Occipital lobe (tissue), 2 donors: ENCODE measurements around a stretch of chr15.

DNA sequence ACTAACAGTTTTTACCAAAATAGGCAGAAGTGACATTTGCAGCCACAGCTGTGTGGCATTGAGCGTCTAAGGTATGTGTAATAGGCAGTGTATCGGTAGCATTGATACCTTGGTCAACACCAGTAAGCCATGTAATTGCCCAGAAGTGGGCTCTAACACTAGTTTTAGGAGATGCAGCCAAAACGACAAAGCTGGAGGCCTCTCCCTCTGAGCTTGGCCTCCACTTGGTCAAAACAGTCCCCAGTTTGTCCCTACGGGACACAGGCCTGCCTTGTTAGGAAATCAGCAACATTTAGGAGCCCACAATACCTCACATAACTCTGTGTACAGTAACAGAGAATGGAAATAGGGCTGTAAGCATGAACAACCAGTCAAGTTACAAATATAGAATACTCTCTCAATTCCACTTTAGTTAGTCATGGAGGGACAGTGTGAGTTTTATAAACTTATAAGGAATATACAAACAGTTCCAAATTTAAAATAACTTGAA lies 129.6 kb downstream of the PGPEP1L start:
- RAMPAGE, long total RNA, result no peak

DNA sequence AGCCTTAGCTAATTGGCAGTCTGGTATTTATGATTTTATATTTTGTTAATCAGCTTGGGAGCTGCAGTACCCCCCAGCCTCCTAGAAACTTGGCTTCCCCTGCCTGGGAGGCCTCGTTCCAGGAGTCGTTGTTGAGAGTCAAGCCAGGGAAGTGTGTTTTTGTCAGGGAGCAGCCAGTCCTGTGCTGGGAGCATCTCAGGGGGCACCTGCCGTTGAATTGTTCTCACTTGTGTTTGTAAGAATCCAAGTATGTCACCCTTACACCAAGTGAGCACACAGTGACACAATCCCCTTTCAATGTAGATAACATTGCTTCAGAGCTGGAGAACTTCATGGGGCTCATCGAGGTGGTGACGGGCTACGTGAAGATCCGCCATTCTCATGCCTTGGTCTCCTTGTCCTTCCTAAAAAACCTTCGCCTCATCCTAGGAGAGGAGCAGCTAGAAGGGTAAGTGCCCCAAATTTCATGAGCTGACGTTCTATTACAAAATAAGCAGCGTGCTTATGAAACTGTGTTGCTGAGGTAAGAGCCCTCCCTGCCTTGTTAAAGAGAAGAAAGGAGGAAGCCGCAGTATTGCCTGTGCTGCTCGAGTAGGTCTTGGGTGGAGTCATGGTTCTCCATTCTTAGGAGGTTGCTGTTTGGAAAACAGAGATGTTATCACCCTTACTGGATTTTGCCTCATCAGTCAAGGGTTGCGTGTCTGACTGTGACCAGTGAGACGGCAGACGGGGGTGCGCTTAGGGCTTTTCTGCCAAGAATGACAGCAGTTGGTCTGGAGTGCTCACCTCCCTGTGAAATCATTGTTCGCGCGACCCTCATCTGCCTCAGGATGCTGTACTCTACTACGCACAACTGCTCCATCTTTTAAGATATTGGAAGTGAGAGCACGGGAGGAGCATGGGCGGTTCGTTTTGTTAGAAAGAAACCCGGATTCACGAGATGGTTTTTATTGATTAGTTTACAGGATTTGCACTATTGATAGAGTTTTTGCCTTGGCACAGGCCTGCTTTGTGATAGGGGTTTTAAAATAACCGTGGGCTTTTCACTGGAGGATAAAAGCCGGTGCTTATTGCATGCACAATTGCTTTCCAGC lies 108.1 kb downstream of the PGPEP1L start:
- RAMPAGE, long total RNA, result no peak

DNA sequence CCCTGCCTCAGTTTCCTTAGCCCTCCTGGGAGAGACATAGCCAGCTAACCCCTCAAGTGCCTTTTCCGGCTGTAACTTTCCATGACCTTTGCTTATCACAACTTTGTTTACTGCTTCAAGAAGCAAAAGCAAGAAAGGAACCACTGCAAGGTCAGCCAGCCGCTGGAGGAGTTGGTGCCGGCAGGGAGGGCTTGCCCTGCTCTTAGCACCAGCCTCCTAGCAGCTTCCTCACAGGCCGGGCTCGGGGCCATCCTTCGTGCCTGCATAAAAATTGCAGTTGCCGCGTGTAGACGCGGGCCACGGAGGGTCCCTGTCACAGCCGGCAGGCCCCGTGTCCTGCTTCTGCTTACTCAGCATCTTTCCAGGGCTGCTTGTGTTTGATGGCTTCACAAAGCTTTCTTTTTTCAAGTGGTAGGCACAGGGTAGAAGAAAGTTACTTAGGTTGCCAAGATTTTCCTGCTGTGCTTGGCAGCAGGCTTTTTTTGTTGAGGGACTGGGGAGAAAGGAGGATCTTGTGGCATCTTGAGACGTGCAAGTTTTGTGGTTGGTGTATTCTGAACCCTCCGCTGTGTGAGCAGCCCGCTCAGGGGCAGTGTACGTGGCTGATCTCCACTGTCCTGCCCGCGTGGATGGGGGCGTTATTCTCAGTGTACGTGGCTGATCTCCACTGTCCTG lies 84.4 kb downstream of the PGPEP1L start:
- RAMPAGE, long total RNA, result no peak

- RAMPAGE, long total RNA, result no peak
These were observed 68.4 kb downstream of the PGPEP1L start for GRCh38 chr15:98939069-98939618.

GRCh38 chr15:98953981-98954902 lies 53.4 kb downstream of the PGPEP1L start:
- RAMPAGE, long total RNA, result no peak

GRCh38 chr15:98959186-98959889 lies 48.3 kb downstream of the PGPEP1L start:
- RAMPAGE, long total RNA, result no peak

DNA sequence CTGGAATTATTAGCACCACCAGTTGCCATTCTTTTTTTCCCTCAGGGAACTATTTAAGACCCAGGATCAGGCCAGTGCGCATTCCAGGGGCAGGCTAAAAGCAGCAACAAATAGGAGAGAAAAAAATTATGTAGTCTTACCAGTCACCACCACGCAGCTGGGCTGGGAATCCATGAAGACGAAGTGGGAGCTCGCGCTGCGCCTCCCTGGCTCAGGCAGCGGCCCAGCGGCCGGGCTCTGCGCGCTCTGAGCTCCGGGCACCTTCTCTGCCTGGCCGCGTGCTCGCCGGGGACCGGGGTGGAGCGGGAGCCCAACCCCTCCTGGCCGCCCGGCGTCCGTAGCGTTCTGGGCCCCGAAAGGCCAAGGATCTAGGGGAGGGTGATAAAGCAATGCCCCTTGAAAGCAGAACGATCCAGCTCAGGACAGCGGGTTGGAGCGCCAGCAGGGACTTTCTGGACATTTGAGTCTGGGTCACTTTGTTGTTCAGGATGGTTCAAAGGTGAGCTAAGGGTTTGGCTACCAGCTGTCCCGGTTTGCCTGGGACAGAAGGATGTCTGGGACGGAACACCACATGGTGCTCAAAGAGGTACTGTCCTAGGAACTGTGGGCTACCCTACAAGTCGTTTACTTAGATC lies 2.2 kb downstream of the PGPEP1L start:
- RAMPAGE, long total RNA, result no peak

DNA sequence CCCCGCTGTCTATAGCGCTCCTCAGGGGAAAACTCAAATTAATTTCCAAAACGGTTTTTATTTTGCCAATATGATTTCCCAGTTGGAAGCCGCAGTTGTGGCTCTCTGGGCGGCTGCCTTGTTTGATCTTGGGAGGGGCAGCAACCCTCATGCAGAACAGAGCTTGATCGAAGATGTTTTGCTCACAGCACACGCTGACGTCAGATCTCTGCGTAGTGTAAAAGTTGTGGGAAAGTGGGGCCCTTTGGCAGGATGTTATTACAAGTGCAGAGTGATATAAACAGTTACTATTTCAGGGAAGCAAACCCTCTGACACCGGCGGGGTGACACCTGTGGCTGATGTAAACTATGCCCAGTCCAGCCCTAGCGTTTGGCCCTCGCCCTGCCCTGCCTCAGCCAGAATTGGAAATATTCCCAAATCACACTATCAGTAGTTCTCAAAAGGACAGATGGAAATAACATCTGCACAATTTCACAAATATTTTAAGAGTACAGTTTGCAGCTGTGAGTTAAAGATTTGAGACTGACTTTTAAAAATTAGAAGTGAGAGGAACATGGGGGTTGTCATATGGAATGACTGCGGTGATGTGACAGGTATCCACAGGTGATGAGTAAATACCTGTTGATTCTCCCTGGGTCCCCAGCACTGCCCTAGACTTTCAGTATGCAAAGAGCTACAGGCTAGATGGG lies 1.7 kb downstream of the SYNM start:
- RAMPAGE, long total RNA, result no peak

GRCh38 chr15:99115144-99115365 lies 10.2 kb downstream of the SYNM start:
- RAMPAGE, long total RNA, result no peak

- RAMPAGE, long total RNA, result no peak
These were observed 15.4 kb downstream of the SYNM start for GRCh38 chr15:99120265-99120754.

GRCh38 chr15:99127730-99127976 lies 22.8 kb downstream of the SYNM start:
- RAMPAGE, long total RNA, result no peak

DNA sequence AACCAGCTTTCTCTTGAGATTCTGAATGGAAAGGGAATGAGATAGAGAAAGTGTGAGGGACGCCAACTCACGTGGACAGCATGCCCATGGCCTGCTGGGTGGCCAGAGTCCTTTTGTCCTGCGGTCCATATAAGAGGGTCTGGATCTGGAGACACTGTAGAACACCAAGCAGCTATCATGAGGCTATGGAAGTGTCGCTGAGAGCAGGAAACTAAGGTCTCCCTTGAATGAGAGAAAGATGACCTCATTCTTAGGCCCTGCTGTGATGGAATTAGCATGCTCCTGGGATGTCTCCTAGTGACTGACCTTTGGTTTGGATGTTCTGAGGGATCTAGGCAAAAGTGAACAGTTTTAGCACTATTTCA lies 34.3 kb downstream of the SYNM start:
- RAMPAGE, long total RNA, result no peak

GRCh38 chr15:99212475-99212967 lies 36.9 kb downstream of the TTC23 start:
- RAMPAGE, long total RNA, result no peak

GRCh38 chr15:99257222-99257927 lies 6.1 kb downstream of the LRRC28 start:
- RAMPAGE, long total RNA, result no peak

DNA sequence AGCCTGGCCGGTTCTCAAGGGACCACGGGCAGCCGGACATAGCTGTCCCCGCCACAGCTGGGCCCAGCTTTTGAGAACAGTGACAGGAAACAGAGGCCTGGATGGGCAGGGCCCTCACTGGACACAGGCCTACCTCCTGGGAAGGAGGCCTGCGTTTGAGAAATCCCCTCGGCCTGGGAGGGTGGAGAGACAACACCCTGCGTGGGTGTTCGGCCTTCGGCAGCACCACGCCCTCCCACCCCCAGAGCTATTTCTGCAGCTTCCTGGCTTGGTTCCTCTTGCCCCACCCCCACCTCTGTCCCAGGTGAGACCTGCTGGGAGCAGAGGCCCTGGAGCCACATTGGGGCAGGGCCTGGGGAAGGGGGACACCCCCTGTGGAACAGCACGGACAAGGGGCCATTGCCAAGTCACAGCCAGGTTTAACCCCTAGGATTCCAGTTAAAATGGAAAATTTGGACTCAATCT lies 132.4 kb upstream of the MEF2A start:
- RAMPAGE, long total RNA, result no peak

DNA sequence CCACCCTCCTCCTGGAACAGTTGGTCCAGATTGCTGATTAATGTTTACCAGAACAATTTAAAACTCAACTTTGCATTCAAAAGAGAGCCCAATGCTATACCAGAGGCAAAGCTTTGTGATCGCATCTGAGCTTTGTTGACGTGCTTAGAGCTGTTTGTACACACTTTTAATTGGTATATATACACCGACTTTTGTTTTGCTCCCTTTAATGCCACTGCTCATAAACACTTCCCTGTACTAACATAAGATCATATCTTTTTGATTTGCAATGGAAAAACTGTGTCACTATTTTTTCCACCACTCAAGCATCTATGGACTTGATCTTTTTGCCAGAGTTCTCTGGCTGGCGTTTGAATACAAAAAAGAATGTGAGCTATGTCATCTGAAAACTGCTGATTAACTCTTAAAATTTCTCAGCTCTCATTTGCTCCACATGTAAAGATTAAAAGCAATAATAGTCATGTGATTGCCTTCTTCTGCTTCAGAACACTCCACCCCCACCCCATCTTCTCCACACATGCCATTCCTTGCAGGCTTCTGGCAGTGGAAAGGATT lies 123.6 kb upstream of the MEF2A start:
- RAMPAGE, long total RNA, result no peak

GRCh38 chr15:99592073-99592941 lies 26.5 kb downstream of the MEF2A start:
- RAMPAGE, long total RNA, result no peak

DNA sequence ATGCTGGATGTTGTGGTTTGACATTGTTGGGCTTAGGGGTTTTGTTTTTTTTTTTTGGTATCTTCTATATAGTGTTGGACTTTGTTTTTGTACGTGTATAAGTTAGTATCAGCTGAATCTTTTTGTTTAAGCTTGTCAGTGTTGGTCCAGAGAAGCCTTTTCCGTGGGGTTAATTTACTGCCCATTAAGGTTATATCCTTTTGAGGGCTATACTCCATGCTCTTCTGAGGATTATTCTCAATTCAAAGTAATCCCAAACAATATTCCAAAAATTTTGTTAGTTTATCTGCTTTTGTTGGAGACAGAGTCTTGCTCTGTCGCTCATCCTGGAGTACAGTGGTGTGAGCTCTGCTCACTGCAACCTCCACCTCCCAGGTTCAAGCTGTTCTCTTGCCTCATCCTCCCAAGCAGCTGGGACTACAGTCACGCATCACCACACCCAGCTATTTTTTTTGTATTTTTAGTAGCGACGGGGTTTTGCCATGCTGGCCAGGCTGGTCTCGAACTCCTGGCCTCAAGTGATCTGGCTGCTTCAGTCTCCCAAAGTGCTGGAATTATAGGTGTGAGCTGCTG lies 39.0 kb downstream of the MEF2A start:
- RAMPAGE, long total RNA, result no peak

- RAMPAGE, long total RNA, result no peak
These were observed 35.5 kb downstream of the LYSMD4 start for GRCh38 chr15:99697799-99698066.

DNA sequence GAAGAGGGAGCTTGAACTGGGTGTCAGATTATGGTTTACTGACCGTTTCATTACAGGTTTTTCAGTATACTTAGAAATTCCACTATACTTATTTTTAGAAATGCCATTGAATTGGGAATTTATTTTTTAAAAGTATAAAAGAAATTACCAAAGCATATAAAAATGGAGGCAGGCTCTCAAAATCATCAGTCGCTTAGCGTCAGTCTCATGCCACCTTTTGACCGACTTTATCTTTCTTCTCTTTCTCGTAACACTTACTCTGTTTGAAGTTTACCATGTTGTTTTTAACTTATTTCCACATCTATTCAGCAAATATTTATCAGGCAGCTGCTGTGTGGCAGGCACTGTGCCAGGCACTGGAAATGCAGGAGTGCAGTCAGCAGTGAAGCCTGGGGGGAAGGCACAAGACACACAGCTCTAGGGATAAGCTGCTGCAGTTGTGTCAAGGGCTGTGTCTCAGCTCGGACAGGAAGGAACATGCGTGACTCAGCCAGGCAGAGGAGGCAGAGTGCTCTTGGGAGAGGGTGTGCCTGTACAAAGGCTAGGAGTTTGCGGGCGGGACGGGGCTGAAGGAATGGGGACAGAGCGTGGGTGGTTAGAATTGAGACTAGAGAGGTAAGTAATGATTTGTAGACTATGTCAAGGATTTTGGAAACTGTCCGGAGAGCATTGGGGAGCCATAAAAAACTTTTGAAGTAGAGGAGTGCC lies 24.8 kb downstream of the LYSMD4 start:
- RAMPAGE, long total RNA, result no peak